Measurements from ENCODE around the gene LRRC4C.

DNA sequence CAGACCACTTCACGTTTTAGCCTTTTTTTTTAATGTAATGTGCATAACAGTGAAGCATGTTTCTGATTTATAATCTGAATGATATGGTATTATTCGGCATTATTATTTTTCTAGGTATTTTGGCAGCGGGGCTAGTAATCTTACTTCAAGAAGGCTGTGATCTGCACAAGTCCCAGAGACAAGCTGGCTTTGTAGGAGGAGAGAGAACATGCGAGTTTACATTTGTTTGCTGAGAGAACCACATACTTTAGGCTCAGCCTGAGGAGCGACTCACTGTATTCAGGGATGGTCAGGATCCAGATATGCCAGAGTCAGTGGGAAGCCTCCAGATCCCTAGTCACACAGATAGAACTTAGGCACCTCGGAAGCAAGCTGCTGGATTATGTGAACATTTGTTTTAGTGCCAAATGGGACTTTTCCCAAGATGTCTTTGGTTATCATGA, 118.7 kb downstream of the TRIM44 start:
- PRO-cap: no peak
- RAMPAGE, long total RNA, 2 experiments: no peak in any of the 2 experiments

DNA sequence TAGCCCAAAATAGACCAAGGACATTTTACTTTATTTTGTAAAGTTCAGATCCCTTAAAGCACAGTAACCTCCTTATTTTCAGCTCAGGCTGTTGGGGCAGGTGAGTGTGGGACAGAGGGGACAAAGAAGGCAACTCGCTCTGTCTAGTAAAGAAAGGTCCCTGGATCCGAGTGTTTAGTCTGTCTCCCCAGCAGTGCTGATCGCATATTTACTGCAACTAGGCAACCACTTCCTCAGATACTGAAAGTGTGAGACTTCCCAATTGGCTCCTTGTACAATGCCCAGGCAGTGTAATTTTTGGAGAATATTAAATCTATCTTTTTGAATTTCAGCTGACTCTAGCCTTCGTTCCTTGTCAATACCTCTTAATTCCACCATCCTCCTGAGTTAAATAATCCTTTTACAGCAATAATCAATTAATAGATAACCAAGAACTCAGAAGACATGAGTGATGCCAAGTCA, 138.4 kb downstream of the TRIM44 start:
- PRO-cap: no peak
- RAMPAGE, long total RNA, 2 experiments: no peak in any of the 2 experiments

GRCh38 chr11:35905860-35906360, 38.0 kb upstream of the LDLRAD3 start:
- PRO-cap: no peak
- RAMPAGE, long total RNA, 2 experiments: no peak in any of the 2 experiments

DNA sequence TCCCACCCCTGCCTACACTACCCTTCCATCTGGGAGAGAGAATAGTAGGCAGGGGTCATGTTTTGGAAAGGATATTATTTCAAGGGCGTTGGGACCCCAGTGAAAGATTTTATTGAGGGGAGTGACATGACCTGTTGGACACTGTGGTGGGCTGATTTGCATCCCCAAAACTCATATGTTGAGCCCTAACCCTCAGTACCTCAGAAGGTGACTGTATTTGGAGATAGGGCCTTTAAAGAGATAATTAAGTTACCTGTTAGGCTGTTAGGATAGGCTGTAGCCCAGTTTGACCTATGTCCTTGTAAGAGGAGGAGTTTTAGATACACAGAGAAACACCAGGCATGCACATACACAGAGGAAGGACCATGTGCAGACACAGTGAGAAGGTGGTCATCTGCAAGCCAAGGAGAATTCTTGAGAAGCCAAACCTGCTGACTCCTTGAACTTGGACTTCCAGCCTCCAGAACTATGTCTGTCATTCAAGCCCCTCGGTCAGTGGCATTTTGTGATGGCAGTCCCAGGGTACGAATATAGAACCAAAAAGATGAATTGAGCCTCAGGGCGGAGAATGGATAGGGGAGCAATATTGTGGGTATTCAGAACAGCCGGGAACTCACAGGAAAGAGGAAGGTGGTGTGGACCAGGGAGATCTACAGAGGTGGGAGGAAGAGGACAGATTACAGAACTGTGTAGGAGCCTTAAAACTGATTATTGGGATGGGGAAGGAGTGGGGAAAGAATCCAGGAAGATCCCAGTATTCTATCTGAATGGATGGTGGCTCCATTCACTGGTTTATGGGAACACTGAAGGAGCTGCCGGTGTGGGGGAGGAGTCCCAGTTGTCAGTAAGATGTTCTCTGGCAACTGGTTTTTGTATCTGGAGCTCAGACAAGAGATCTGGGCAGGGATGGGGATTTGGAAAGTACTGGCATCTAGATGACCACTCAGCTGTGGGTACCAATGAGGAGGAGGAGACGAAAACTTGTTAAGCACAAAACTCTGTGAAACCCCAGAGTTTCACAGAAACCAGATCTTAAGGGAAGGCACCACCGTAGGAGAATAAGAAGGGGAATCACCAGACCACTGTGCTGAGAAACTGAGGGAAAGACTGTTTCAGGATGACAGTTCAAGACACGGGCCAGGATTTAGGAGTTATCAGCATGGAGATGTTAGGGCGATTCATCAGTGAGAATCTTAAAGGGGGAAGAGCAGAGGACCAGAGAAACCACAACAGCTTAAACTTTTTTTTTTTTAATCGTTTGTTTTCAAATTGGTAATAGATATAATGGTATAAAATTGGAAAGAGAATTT, 27.8 kb downstream of the LDLRAD3 start:
- PRO-cap: no peak
- RAMPAGE, long total RNA, 2 experiments: no peak in any of the 2 experiments

- PRO-cap: no peak
- RAMPAGE, long total RNA, 2 experiments: no peak in any of the 2 experiments
These were observed 129.6 kb downstream of the LDLRAD3 start for GRCh38 chr11:36073294-36073969.

- PRO-cap: no peak
- RAMPAGE, long total RNA, 2 experiments: no peak in any of the 2 experiments
These were observed 71.7 kb downstream of the PRR5L start for GRCh38 chr11:36367697-36368368.

GRCh38 chr11:36372544-36372843, 76.4 kb downstream of the PRR5L start:
- PRO-cap: no peak
- RAMPAGE, long total RNA, 2 experiments: no peak in any of the 2 experiments

GRCh38 chr11:36376871-36377944, 81.1 kb downstream of the PRR5L start:
- PRO-cap: unidirectional peak, plus-strand start at chr11:36377531
- RAMPAGE, long total RNA, 2 experiments: no peak in any of the 2 experiments

GRCh38 chr11:36409068-36409667, 100.9 kb downstream of the TRAF6 start:
- PRO-cap: no peak
- RAMPAGE, long total RNA, 2 experiments: no peak in any of the 2 experiments

DNA sequence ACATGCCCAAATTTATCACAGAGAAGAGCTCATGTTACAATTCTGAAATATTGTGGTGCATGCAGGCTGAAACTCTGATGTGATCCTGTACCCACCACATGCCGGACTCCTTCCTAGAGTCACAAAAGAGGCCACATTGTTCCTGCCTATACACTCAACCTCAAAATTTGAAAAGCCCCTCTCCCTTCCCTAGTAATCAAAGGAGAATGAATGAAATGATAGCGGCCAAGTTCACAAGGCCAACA, 1.3 kb downstream of the TRAF6 start:
- PRO-cap: no peak
- RAMPAGE, long total RNA, 2 experiments: no peak in any of the 2 experiments

DNA sequence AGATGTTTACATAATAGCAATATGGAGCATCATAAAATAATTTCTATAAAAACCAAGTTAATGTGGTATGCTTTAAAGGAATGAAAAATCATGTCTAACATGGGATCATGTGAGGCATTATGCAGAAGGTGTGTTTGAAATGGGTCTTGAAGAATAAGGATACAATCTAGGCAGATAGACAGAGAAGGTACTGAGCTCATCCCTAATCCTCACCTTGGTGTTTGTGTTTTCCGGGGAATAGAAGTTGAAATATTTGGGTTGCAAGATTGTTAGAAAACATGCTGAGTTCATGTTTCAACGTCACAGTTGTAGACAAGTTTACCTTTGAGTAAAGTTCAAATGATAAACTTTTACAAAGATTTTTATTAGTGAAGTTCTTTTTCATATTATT, 853.1 kb upstream of the RAG2 start:
- PRO-cap: no peak
- RAMPAGE, long total RNA, 2 experiments: no peak in any of the 2 experiments

GRCh38 chr11:40232681-40233112, 1226.8 kb downstream of the LRRC4C start:
- PRO-cap: no peak
- RAMPAGE, long total RNA, 2 experiments: no peak in any of the 2 experiments

- PRO-cap: no peak
- RAMPAGE, long total RNA, 2 experiments: no peak in any of the 2 experiments
These were observed 1006.1 kb downstream of the LRRC4C start for GRCh38 chr11:40453360-40453830.

- PRO-cap: no peak
- RAMPAGE, long total RNA, 2 experiments: no peak in any of the 2 experiments
These were observed at the start of gene LRRC4C for GRCh38 chr11:41459440-41459886. Gene LRRC4C, minus strand, starts transcription at chr11:41459652.

DNA sequence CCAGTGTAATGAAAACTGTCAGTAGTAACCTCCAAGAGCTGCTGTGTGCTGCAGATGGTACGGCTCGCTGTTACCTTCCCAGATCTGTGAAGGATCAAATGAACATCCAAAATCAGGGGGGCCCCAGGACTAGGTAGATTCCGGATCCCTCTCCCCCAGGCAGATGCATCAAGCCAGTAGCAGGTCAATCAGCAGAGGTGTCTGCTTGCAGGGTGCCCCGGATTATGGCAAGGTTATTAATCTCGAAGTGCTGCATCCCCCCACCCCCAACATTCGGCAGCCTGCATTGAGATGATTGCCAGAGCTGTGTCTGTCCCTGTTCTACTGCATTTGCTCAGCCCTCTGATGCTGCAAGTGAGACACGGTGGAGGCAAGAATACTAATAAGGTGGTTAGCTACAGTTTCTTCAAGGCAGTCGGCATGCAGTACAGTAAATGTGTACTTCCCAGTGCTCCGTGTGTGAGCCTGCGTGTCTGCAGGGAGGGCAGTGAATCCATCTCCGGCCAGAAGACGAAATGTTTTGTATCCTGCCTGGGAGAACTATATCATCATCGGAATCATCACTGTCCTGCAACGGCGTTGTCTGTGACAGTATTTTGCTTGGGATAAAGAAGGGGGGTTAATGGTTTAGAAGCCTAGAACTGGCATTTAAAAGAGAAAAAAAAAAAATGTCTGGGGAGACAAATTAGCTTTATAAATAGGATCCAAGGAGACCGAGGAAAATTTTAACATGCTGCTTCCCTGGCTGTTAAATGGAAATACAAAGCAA, 619 bp upstream of the LRRC4C start:
- PRO-cap: no peak
- RAMPAGE, long total RNA, 2 experiments: no peak in any of the 2 experiments

DNA sequence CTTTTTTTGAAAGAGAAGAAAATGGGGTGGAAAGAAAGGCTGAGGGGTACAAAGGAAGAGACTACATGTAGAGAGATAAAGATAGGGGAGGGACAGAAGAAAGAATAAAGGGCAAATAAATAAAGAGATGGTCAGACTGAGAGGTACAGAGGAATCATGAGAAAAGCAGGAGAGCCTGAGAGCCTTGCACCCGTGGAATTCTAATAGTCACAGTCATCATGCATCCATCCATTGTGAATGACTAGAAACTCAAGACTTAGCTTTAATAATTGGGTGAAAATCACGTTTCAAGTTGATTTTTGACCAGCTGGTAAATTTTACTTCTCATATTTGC, 245.7 kb upstream of the LRRC4C start:
- PRO-cap: no peak
- RAMPAGE, long total RNA, 2 experiments: no peak in any of the 2 experiments

DNA sequence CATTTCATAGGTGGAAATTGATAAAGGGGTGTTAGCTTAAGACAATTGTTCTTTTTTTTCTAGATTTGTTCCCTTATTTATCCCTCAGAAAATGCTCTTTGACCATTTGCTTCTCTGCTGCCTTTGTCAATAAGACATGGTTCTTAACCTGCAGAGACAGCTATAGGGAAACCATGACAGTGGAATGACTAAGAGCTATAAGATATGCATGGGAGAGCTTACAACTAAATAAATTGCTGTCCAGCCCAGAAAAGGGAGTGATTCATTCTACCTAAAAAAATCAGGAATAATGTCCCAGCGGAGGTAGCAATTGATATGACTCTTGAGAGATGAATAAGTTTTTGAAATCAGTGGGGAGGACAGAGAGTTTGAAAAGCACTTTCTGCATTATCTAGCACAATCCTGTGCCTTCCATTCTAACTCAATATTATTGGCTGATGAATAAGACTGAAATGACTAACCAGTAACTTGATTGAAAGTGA, 680.6 kb upstream of the API5 start:
- PRO-cap: no peak
- RAMPAGE, long total RNA, 2 experiments: no peak in any of the 2 experiments

DNA sequence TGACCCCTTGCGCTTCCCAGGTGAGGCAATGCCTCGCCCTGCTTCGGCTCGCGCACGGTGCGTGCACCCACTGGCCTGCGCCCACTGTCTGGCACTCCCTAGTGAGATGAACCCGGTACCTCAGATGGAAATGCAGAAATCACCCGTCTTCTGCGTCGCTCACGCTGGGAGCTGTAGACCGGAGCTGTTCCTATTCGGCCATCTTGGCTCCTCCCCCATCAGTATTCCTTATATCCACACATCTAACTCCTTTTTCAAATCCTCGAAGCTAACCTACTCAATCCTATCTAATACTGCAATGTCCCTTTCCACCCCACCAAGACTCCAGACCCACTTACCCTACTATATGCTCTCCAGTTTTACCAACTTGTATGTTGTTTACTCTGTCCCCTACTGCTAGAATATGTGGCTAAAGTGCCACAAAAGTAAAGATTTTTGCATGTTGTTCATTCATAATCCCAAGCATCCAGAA, 6.8 kb upstream of the TTC17 start:
- PRO-cap: no peak
- RAMPAGE, long total RNA, 2 experiments: no peak in any of the 2 experiments

GRCh38 chr11:43697357-43698270, 17.1 kb downstream of the HSD17B12 start:
- PRO-cap: no peak
- RAMPAGE, long total RNA, 2 experiments: no peak in any of the 2 experiments

DNA sequence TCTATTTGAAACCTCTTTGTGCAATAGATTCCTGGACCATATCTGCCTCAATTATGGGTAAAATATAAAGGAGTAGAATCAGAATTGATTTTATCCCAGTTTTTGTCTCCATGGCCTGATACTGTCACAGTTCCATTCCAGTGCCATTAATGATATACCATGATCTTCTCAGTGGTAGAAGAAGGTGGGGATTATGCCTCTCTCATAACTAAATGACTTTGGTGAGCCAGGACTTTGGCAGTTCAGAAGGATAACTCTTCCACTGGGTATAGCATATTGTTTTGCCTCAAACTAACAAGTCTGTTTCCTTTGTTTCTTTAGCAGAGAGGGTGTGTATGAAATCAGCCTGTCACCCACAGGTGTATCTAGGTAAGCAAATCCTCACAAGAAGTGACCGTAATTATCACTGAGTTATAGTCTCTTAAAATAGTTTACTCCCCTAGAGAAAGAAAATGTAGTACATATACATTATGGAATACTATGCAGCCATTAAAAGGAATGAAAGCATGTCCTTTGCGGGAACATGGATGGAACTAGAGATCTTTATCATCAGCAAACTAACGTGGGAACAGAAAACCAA, 5.7 kb downstream of the ALKBH3 start:
- PRO-cap: no peak
- RAMPAGE, long total RNA, 2 experiments: no peak in any of the 2 experiments